Amniotic epithelial cell (primary cell): ENCODE results near the genes HIPK2, MRPS33 and TMEM178B.

DNA sequence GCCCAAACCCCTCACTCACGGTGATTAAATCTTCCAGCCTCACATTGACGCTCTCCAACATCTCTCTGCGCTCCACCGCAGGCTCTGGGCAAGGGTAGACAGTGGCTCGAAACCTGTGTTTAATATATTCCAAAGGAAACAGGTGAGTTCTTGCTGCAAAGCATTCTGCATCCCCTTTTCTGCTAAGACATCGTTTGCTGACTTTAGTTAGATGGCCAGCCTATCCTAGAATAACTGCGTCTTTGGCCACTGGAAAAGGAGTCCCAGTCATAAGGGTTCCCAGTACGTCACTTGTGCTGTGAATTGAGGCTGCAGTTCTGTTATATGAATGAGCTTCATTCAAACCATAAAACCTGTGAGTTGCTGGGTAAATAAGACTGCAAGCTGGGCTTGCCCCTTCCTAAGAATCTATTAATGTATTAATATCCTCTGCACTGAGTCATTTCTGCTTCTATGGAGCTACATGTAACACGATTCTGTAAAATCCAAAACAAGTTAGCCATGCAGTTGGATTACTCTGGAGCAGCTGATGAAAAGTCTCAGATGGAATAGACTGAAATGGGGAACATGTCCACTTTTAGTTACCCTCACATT, 42.0 kb upstream of the TMEM213 start:
- RRBS: no CpG with 5 or more reads among the region's 9 CpGs

DNA sequence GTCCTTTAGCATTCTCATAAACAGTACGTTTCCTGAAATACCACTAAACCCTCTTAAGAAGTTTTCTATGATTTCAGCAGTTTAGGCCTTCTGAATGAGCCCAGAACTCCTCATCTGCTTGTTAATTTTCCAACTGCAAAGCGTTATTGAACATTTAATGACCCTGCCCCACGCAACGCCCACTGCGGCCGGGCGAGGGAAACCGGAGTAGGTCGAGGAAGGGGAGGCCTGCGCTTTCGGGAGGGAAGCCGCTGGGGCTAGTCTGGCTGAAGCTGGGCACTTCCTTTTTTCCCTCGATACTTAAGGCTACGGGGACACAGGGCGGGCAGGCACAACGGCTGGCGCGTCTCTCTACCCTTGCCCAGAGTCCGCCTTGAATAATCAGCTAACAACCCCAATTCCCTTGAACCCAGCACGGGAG, 509 bp upstream of the UBN2 start:
- RRBS: no CpG with 5 or more reads among the region's 20 CpGs

DNA sequence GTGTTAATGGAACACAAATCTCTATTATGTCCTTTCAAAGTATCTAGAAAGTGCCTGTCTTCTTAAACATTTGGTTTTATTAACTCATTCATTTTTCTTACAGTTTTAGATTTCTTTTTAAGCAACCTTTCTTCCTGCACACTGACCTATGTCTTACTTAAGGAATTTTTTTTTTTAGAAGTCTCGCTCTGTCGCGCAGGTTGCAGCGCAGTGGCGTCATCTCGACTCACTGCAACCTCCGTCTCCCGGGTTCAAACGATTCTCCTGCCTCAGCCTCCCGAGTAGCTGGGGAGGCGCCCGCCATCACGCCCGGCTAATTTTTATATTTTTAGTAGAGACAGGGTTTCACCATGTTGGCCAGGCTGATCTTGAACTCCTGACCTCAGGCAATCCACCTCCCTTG, 1.2 kb upstream of the LUC7L2 start:
- RRBS: 4% methylated on average over 5 of the region's 14 CpGs

GRCh38 chr7:139574601-139575084, 51.2 kb downstream of the CLEC2L start:
- RRBS: no CpG with 5 or more reads among the region's 9 CpGs

DNA sequence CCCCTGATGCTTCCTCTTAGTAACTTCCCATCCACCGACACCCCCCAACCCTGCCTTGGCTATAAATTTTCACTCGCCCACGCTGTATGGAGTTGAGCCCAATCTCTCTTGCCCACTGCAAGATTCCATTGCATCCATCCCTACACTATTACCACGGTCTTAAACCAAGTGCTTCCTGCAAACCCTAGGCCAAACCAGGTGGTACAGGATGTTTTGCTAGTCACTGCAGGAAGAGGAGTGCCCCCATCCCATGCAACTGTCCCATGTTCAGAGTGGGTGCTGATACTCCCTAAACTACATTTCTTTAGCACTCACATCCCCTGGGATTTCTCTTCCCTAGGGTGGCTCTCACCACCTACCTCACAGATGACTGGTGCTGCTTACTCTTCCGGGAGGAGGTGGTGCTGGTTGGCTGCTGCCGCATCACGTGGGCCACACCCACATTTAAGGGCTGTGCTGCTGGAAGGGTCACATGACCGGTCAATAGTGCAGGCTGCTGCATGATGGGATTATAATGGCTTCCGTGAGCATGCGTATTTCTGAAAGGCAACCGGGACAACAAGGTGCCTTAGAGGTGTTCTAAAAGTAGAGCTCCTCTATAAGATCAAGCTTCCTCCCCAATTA, 76.7 kb downstream of the CLEC2L start:
- RRBS: 88% methylated on average over 6 of the region's 11 CpGs

- RRBS: 3% methylated on average over 76 of the region's 131 CpGs
These were observed at the start of gene HIPK2 for GRCh38 chr7:139777579-139778425. Gene HIPK2, minus strand, starts transcription at chr7:139777998.

- RRBS: no CpG with 5 or more reads among the region's 3 CpGs
These were observed 1.9 kb downstream of the TBXAS1 start for GRCh38 chr7:139830756-139831616.

GRCh38 chr7:139969467-139970073, 93.2 kb downstream of the PARP12 start:
- RRBS: no CpG with 5 or more reads among the region's 9 CpGs

- RRBS: 68% methylated on average over 4 of the region's 10 CpGs
These were observed 65.1 kb downstream of the SLC37A3 start for GRCh38 chr7:140333264-140333644.

DNA sequence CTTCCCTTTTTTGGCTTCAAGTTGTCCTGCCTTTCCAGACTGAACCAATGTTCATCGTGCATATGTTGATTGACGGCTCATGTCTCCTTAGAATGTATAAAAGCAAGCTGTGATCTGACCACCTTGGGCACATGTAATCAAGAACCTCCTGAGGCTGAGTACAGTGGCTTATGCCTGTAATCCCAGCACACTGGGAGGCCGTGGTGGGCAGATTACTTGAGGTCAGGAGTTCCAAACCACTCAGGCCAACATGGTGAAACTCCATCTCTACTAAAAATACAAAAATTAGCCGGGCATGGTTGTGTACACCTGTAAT, 9.2 kb upstream of the MKRN1 start:
- RRBS: no CpG with 5 or more reads among the region's 4 CpGs

GRCh38 chr7:140507771-140508373, 28.6 kb upstream of the MKRN1 start:
- RRBS: no CpG with 5 or more reads among the region's 6 CpGs

DNA sequence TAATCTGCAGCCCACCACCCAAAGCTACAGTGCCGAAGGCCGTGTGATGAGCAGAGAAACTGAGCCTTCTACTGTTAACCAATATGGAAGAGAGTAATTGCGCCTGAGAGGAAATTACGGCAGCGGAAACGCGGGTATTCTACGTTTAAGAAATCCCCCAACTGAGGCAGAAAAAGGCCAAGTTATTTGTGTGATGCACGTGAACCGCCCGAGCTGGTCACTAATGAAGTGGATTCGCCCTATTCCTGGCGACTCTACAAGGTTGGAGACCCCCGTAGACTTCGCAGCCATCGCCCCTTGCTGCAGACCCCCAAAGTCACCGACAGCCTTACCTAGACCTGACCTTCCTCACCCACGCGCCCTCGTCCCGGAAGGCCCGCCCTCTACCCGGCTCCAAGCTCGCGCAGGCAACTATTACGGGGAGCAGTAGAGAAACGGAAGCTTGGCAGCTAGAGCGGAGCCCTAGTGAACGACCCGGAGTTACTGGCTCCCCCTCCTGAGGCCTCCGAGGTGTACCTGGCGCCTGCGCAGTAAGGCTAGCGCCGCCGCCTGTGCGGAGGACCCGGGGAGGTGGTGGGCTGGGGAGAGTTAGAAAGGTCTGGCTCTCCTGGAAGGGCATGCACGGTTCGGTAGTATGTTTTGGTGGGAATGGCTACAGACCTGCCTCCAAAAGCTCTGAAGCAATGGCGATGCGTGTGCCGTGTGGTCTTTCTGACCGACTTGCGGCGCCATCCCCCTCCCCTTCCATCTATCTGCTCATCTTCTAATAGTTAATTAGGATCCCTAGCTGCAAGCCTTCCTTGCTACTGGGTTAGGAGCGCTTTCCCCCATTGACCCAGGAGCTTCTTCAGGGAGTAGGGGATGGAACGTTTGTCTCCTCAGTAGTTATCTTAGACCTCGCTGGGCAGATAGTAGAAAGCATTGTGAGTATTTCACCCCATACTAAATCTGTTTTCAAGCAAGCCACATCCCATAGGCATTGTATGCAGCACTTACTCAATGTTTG, at the start of gene MRPS33:
TSS of gene MRPS33 (minus strand) at position 374 of the 1,006 bp plus-strand sequence.
- RRBS: 1% methylated on average over 13 of the region's 49 CpGs

GRCh38 chr7:141073800-141075035, at the start of gene TMEM178B:
Gene TMEM178B, plus strand, starts transcription at chr7:141074064.
- RRBS: 2% methylated on average over 61 of the region's 111 CpGs

- RRBS: no CpG with 5 or more reads among the region's 4 CpGs
These were observed 11.4 kb downstream of the AGK start for GRCh38 chr7:141562641-141562901.

DNA sequence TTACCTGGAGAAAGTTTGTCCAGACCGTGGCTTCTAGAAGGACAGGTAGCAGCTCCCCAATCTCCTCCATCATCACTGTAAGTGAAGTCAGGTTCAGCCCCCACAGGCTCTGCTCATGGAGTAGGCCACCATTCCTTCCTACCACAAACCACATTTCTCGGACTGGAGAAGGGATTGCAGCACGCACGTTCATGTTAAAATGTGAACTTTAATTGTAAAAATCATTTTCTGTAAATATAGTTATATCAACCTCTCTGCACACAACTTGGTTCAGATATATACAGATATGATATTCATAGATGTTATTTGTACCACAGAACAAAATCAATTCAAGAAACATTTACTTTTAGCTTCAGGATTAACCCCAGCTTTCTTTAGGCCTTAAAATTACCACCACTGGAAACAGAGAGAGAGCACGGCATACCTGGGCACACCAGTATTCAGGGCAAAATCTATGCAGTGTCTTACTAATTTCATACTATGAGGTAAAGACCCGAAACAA, 45.4 kb downstream of the DENND11 start:
- RRBS: no CpG with 5 or more reads among the region's 6 CpGs

DNA sequence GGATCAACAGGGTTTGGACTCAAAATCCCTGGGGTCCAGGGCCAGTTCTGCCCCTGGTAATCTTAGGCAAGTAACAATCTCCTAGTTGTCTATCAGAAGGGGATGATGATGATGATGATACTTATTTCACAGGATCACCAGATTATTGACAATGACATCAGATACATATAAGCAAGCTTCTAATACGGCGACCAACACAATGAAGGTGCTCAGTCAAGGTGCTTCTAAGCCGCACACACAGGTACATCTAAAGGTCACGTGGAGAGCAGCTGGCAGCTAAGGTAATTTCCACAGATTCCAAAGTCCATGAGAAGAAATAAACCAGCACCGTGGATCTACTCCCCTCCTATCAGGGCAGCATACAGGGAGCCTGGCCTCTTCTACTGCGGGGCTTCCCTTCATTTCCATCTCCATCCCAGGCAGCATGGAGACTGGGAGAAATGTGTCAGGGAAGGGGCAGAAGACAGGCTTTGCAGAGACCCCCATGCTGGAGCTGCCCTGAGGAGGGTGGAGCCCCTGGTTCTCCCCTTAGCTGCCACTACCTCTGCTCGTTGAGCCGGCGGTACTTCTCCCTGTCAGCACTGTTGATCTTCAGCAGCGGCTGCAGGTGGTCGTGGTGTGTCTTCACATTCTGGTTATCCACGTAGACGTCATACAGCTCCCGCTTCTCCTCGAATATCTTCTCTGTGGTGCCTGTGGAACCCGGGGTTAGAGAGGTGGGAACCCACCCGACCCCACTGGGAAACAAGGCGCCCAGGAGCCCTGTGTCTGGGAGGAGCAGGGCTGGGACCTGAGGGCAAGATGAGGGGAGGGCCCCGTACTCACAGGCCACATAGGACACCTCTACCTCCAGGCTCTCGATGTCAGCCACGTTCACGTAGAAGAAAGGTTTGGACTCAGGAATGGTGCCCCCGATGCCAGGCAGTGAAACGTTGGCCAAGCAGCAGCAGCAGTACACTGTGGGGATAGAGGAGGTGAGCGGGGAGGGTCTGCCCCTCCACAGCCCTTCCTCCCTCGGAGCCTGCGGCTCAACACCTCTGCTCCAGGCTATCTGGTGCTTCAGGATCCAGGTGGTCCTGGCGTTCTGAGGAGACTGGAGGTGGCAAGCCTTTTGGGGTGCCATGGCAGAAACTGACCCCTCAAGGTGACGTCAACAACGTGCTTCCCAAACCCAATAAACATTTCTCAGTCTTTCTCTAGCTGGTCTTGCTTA, 37.2 kb downstream of the DENND11 start:
- RRBS: no CpG with 5 or more reads among the region's 30 CpGs

DNA sequence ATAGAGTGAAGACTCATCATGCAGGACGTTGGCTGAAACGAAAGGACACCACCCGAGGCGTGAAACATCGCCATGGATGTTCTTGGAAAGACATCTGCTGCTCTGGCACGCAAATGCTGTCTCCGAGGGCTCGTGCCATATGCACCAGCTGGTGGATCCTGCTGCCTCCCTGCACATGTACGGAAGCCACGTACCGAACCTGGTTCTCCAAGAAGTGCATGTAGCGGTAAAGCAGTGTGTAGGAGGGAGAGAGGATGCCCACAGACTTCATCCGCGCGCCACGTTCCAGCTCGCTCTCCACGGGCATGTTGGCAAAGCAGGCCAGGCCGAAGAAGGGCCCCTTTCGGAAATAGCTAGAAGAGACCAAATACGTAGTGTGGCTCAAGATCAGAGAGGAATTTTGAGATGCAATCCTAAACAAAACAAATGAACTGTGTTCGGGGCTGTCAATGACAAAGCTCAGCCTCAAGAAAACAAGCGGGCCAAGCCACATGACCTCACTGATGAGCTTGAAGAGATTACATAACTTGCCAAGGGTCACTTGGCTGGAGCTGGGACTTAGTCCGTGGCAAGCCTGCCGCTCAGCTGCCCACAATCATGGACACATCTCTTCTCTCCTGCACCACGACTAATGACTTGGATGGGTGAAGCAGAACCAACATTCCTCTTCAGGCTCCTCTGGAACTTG, 16.5 kb downstream of the DENND11 start:
- RRBS: no CpG with 5 or more reads among the region's 26 CpGs

GRCh38 chr7:142348844-142349295, 91.0 kb upstream of the PRSS58 start:
- RRBS: no CpG with 5 or more reads among the region's 6 CpGs

DNA sequence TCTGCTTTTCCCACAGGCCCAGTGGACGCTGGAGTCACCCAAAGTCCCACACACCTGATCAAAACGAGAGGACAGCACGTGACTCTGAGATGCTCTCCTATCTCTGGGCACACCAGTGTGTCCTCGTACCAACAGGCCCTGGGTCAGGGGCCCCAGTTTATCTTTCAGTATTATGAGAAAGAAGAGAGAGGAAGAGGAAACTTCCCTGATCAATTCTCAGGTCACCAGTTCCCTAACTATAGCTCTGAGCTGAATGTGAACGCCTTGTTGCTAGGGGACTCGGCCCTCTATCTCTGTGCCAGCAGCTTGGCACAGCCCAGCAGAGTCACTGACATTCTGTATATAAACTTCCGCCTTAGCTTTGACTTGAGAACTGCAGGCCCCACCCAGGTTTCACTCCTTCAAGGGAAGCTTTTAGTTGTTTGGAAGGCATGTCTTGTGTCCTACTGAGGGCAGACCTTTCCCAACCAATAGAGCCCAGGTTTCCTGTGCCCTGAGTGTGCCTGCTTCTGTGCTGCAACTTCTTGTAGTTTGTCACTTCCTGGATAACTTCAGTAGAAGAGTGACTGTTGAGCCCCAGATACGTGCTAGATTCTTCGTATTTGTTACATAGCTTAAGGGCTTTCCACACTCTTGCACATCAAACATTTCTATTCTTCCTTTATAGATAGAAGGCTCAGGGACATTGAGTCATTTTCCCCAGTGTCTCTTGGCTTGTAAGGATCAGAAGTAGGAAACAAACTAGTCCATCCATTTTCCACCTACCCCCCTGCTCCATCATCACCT, 228.8 kb upstream of the PRSS1 start:
- RRBS: no CpG with 5 or more reads among the region's 9 CpGs